ENCODE data around the genes AP2A2, MUC6 and MUC5B.

- RRBS: no CpG with 5 or more reads among the region's 28 CpGs
Measured at GRCh38 chr11:869553-870360, 27.1 kb downstream of the TSPAN4 start.

GRCh38 chr11:924339-925119 lies 1.1 kb upstream of the AP2A2 start:
- RRBS: no CpG with 5 or more reads among the region's 18 CpGs

DNA sequence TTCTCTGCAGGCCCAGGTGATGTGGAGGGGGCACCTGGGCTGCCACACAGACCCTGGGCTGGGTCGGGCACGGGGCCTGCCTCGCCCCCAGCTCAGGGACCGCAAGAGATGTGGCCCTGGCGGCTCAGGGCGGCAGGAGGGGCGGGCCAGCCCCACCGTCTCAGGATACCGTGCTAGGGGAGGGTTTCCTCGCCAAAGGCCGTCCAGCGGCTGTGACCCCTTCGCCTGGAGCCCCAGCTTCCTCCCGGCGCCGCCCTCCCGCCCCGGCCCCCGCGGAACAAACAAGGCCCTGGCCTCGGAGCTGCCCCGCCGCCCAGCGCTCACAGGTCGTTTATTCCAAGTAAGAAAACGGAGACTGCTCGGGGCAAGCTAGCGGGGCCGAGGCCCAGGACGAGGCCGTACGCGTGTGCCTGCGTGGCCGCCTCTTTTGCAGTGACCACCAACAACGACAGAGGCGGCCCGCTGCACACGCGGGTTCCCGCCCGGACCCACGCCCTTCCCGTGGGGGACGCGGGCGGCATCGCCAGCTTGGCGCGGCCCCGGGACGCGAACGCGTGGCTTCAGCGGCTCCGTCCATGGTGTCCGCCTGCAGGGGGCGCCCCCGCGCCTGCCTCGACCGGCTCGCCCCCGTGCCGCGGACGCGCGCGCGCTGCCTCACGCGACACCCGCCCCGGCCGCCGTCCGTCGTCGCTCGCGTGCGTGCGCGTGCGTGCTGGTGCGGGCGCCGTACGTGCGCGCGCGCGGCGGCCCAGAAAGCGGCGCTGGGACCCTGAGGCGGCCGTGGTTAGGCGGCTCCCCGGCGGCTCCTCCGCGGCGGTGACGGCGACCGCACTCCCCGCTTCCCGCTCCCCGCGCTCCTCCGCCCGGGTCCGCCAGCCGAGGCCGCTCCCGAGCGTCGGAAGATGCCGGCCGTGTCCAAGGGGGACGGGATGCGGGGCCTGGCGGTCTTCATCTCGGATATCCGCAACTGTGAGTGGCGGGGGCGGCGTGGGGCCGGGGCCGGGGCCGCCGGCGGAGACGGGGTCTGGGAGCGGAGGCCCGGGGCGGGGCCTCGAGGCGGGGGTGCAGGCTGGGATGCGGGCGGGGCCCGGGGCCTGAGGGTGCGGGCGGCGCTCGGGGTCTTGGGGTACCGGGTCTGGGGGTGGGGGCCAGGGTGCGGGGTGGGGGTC lies at the start of gene AP2A2:
AP2A2 (plus strand) TSS at position 751 of the 1,169 bp plus-strand sequence.
- RRBS: 1% methylated on average over 60 of the region's 152 CpGs

GRCh38 chr11:995626-996524 lies 40.6 kb downstream of the MUC6 start:
- RRBS: no CpG with 5 or more reads among the region's 24 CpGs

DNA sequence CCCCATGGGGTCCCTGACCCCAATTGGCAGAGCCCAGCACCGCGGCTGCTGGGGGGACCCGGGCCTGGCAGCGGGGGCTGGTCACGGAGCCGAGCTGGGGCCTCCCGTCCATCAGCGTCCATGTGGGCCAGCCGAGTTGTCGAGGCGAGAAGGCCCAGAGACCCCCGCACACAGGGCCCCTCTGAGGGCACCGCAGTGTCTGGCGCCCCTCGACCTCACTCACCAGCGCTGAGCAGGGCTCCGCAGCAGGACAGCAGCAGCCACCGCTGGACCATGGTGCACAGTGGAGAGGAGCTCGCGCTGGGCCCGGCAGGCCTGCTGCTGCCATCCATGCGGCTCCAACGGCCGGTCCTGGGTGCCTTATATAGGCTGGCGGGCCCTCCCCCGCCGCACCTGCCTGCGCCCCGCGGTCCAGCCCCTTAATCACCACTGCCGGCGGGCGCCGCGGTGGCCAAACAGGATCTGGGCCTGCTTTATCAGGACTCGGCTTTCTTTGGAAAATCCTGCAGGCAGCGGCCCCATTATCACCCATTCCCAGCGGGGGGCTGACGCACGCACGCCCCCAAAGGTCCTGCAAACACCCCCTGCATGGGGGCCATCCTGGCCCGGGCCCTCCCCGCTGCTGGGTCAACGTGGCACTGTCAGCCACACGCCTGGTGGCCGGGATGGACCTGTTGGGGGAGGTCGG lies at the start of gene MUC6:
MUC6 (minus strand) TSS at position 338 of the 688 bp plus-strand sequence.
- RRBS: 17% methylated on average over 10 of the region's 47 CpGs

DNA sequence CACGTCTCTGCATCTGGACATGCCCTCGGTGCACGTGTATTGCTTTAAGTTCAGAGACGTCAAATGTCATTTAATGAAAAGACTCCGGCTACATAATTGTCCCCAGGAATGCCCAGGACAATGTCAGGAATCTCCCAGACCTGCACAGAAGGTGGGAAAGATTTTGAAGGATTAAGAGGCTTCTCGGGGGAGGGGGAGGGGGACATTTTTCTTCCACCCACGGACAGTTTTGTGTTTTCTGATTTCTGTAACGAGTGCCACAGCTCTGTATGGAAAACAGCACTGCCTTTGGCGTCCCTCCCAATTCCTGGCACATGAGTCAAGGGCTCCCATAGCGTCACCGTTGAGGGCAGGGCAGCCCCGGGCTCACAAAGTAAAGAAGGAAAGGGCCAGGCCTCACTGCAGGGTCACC lies 24.2 kb upstream of the MUC6 start:
- RRBS: no CpG with 5 or more reads among the region's 12 CpGs

DNA sequence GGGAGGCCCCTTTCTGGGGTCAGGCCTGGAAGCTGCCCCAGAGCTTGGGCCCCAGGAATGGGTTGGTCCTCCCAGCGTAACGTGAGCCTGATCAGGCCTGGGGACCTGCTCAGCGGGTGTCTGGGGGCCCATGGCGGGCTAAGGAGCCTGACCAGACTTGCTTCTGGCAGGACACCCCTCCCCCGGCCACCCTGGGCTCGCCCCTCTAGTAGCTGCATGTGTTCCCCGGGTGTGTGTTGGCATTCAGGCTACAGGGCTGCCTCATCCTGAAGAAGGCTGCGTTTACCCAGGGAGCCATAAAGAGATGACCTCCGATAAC lies 37.8 kb upstream of the MUC6 start:
- RRBS: 6% methylated on average over 2 of the region's 9 CpGs

- RRBS: 65% methylated on average over 8 of the region's 43 CpGs
Measured at GRCh38 chr11:1074722-1075798, 38.5 kb upstream of the MUC6 start.

- RRBS: no CpG with 5 or more reads among the region's 25 CpGs
Measured at GRCh38 chr11:1084985-1085468, 48.5 kb upstream of the MUC6 start.

- RRBS: no CpG with 5 or more reads among the region's 32 CpGs
Measured at GRCh38 chr11:1087798-1088582, 51.5 kb upstream of the MUC6 start.

DNA sequence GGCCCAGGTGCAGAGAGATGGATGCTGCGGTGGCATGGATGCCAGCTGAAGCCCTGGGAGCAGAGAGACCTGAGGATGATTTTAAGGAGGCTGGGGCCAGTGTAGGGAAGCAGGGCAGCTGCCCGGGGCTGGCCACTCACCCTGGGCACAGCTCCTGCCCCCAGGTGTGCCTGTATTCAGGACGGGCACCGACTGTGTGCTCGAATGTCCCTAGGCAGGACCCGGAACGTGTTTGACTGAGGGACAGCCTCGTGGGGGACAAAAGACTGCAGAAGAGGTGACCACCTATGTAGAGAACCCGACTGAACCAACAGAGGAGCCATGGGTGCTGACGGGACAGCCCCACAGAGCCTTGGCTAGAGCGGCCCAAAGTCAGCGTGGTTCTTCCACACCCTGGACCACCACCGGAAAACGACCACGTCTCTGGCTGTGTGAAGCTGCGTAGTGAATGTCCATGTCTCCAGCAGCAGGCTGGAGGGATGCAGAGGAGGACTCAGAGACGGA lies 17.8 kb upstream of the MUC5B start:
- RRBS: no CpG with 5 or more reads among the region's 17 CpGs

DNA sequence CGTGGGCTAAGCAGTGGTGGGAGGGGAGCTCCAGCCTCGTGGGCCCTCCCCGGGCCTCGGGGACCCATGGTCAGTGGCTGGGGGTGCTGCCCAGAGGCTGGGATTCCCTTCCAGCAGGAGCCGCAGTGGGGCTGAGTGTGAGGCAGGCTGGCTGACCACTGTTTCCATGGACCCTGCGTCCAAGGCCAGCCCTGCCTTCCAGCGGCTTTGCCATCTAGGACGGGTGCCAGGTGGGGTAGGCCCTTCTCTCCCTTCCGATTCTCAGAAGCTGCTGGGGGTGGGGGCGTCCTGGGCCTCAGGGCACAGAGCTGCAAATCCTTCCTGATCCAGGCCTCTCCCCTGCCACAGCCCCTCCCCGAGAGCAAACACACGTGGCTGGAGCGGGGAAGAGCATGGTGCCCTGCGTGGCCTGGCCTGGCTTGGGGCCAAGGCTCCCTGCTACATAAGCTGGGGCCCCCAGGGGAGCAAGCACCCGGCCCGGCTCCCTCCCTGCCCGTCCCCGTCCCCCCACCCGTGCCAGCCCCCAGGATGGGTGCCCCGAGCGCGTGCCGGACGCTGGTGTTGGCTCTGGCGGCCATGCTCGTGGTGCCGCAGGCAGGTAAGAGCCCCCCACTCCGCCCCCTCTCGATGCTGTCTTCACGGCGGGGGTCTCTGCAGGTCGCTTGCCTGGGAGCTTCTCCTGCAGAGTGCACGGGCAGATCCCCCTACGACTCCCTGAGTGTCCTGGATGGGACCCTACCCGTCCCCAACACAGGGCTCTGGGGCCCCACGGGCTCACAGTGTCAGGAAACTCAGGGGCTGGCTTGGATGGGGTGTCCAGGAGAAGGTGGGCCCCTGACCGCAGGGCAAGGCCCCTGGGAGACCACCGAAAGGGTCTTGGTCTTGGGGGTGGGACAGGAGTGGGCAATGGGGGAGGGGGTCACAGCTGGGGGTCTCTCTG lies at the start of gene MUC5B:
MUC5B (plus strand) TSS at position 471 of the 940 bp plus-strand sequence.
- RRBS: 45% methylated on average over 11 of the region's 38 CpGs

DNA sequence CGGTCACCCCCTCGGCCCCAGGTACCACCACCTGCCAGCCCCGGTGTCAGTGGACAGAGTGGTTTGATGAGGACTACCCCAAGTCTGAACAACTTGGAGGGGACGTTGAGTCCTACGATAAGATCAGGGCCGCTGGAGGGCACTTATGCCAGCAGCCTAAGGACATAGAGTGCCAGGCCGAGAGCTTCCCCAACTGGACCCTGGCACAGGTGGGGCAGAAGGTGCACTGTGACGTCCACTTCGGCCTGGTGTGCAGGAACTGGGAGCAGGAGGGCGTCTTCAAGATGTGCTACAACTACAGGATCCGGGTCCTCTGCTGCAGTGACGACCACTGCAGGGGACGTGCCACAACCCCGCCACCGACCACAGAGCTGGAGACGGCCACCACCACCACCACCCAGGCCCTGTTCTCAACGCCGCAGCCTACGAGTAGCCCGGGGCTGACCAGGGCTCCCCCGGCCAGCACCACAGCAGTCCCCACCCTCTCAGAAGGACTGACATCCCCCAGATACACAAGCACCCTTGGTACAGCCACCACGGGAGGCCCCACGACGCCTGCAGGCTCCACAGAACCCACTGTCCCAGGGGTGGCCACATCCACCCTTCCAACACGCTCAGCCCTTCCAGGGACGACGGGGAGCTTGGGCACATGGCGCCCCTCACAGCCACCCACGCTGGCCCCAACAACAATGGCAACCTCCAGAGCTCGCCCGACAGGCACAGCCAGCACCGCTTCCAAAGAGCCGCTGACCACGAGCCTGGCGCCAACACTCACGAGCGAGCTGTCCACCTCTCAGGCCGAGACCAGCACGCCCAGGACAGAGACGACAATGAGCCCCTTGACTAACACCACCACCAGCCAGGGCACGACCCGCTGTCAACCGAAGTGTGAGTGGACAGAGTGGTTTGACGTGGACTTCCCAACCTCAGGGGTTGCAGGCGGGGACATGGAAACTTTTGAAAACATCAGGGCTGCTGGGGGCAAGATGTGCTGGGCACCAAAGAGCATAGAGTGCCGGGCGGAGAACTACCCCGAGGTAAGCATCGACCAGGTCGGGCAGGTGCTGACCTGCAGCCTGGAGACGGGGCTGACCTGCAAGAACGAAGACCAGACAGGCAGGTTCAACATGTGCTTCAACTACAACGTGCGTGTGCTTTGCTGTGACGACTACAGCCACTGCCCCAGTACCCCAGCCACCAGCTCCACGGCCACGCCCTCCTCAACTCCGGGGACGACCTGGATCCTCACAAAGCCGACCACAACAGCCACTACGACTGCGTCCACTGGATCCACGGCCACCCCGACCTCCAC lies 18.9 kb downstream of the MUC5B start:
- RRBS: no CpG with 5 or more reads among the region's 64 CpGs

DNA sequence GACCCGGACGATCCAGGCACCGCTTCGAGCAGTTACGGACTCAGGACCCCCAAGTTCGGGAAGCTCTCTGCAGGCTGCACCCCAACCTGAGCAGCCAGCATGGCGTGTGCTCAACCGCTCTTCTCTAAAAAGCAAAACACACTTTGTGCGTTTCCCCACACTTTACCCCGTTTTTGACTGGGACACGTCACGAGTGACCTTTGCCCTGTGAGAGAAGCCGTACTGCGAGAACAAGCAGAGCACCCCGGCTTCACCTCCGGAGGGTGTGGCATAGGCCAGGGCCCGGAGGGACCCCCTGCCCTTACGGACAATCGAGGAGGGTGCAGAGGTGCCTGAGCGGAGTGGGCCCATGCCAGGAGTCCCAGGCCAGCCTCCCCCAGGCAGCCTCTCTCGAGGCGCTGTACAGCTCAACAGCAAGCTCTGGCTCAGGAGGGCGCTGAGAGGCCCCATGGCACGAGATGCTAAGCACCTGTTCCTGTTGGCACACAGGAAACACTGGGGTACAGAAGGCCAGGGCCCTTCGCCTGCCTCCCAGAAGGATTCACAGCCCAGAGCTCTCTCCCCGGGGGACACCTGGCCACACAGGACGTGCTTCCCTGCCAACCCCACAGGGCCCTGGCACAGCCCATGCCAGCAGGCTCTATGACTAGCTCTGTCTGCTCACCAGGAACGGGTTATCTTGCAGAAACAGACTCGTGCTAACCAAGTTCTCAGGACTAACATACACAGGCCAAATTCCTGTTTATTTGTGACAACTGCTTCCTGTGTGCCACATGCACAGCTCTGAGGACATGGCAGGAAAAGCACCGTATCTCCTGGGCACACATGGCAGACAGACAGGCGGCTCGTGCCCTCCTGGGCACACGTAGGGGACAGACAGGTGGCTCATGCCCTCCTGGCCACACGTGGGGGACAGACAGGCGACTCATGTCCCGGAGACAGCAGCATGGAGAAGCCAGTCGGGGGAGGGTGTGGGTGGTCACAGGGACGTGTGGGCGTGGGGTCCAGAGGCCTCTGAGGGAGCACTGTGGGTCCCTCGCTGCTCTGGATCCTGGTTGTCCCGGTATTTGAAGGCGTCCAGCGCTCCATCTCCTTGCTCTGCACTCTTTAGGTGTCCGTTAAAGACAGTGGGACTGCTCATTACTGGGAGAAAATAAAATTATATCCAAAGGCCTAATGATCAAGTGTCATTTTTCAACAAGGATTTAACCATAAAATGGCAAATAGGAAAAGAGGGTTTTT lies 11.6 kb downstream of the TOLLIP start:
- RRBS: no CpG with 5 or more reads among the region's 44 CpGs

DNA sequence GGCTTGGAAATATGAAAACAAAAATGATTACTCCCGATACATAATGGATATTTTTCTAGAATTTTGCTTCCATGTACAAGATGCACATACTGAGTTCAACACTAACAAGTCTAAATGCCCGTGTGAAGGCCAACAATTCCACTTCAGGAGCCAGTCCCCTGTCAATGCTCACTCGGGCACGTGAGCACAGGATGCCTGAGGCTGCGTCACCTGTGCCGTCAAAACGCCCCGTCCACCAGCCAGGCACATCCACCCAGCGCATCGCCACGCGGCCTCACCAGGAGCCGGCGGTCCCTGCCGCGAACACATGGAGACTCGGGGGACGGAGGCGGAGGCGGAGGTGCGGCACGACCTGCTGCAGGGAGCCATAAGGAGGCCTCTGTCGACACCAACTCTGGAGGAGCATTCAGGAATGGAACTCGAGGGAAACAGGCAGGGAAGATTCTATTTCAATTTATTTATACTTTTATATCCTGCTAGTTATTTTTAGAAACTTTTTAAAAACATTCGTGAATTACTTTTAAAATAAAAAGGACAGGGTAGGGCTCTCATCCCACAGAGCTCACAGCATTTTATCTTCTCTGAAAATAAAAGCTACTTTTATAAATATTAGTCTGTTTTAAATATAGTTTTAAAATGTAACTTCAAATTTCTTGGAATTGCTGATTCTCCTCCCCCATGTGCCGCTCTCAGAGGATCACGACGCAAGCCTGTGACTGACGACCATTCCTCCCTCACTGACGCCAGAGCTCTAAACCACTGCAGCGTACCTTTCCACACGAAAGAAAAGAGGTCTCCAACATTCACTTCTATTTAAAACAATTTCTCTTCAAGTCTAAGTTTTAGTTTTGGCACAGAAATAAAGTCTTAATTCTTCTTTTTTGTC lies 9.6 kb downstream of the TOLLIP start:
- RRBS: no CpG with 5 or more reads among the region's 32 CpGs

DNA sequence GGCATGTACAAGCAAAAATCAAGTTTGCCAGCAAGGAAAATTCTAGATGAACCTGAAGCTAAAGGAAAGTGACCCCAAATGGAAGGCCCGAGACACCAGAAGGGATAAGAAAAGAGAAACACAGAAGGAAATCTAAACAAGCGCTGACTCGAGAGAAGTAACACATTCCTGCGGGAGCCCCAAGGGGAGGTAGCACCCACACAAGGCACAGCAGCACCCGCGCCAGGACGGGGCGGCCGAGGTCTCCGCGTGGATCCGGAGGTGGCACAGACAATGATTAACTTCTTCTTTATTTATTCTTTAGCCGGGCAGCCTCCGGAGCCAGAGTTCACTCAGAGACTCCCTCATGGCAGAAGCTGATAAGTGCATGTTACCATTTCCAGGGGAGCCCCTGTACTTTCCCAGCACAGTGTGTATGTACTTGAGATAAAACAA lies 5.1 kb downstream of the TOLLIP start:
- RRBS: no CpG with 5 or more reads among the region's 14 CpGs

- RRBS: no CpG with 5 or more reads among the region's 9 CpGs
Measured at GRCh38 chr11:1356654-1357195, 33.0 kb upstream of the BRSK2 start.

DNA sequence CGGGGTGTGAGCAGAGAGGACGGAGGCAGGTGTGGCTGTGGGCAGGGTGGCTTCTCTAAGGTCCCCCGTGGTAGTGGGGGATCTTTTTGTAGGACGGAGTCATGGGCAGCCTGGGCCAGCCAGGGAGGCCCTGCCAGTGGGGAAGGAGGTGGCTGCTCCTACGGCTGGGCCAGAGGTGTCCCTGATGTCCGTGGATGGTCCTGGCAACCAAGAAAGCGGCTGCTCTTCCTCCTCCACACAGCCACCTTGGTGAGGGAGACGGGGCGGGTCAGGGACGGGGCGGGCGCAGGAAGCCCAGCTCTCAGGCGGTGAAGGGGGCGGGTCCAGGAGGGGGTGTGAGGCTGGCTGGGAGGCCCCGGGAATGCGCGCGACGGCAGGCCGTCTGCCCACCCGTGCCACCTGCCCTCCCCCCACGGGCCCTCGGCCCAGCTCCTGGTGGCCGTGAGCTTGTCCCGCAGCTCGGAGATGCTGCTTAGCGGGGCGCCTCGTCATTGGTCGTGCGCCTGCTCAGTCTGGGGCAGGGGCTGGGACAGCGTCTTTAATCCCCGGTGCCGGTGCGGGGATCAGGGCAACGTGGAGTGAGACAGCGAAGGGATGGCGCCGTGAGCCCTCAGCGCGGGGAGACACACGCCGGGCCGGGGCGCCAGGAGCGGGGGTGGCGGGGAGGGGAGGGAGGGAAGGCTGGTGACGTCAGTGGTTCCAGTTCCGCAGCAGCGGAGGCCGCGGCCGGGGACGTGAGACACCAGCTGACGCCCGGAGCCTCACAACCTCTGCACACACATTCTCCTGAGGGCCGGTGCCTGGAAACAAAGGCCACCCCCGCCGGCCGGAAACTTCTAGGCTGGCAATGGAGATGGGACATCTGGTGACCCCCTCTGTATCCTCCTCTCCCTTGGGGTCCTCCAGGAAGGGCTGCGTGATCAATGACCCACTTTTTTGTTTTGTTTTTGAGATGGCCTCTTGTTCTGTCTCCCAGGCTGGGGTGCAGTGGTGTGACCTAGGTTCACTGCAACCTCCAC lies 6.7 kb upstream of the BRSK2 start:
- RRBS: under 1% methylated on average over 9 of the region's 61 CpGs

DNA sequence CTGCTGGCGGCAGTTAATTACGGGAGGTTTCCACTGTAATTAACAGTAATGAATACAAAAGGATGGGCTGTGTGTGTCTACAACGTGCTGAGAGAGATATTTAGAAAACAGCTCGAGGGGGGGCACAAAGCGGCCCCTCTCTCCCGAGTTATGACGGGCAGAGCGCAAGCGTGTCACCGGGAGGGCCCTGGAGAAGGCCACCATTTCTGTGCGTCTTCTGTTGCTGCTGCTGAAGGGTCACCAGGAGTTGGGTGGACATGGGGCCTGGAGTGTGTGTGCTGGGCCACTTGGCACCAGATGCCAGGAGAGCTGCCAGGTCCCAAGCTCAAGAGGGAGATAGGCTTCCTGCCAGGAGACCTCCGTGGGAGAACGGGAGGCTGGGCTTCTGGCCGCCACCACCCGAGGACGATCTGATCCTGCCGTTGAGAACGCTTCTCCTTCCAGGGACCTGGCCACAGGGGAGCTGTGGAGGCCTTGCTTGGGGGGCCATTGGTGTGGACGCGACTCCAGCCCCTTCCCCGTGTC lies 2.2 kb downstream of the BRSK2 start:
- RRBS: no CpG with 5 or more reads among the region's 21 CpGs

- RRBS: 70% methylated on average over 14 of the region's 50 CpGs
Measured at GRCh38 chr11:1456180-1457018, 30.2 kb downstream of the MOB2 start.

All from GM12892 (cell line).